Pericardium fibroblast (primary cell): Measurements from ENCODE around the gene POLR3G.

- RAMPAGE, long total RNA, result no peak
These were observed 20.4 kb downstream of the CCNH start for GRCh38 chr5:87392175-87392929.

DNA sequence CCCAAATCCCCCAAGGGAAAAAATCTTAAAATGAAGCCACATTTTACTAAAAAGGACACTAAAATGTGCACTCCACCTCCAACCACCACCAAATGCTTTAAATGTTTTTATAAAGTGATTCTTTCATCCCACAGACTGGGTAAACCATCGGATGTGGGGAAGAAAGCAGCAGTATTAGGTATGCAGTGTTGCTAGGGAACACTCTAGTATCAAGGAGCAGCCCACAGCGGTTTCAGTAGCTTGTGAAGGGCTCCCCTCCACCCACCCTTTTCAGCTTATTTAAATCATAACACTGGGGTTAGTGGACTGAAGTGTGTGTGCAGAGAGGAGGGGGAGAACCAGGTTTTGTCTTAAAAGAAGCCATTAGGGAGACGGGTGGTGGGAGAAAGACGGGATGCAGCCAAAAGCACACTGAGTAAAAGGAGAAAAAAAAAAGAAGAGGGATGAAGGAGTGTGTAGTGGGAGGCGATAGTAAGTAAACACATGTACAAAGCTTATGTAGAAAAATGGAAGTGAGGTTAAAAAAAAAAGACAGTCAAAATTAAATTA, 64.2 kb downstream of the TMEM161B start:
- RAMPAGE, long total RNA, result no peak

GRCh38 chr5:88660538-88661799, 222.0 kb downstream of the MEF2C start:
- RAMPAGE, long total RNA, result no peak

DNA sequence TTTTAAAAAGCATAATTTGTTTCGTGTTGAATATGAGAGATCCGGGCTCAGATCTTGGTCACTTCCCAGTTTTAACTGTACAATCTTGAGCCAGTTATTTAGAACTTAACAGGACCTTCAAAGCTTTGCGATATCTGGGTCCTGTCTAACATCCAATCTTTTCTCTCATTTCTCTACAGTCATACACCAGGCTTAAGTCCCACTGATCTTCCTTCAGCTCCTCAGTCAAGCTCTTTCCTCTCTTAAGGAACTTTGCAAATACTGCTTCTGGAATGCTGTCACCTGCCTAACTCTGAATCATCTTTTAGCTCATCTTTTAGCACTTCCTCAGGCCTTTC, 63.7 kb downstream of the MEF2C start:
- RAMPAGE, long total RNA, result no peak

DNA sequence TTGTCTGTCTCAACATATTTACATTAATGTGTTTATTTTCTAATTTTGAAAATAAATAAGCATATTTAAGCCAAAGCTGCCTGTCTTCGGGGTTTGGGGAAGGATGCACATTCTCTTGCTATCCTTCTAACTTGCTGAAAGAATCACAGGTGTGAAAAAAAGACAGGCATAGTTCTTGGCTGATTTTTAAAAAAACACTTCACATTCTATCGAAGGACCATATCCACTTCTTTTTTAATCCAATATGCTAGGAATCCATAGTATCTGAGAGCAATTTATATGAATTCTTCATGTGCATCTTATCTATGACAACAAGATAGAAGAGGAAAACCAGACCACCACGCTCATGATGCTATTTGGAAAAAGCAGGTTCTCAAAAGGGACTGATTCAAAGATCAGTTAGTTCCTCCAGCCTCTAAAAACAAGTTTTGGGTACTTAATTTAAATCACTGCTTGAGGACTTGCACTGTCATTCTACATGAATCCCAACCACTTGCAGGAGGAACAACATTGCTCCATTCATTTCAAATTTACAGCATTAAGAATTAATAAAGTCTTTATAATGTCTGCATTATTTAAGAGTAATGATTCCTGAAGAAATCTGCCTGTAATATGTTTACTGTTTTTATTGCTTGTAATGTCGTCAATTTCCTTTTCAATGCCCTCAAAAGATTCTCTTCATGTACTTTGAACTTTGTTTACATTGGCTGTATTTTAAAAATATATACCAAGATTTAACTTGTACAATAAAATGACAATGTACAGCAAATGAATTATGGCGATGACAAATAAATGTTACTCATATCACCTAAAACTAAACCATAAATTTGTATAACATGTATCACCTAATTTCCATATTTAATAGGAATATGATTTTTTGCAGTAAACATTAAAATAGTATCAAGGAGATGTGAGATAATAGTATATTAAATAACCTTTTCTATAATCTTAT, 6.1 kb downstream of the MEF2C start:
- RAMPAGE, long total RNA, result no peak

DNA sequence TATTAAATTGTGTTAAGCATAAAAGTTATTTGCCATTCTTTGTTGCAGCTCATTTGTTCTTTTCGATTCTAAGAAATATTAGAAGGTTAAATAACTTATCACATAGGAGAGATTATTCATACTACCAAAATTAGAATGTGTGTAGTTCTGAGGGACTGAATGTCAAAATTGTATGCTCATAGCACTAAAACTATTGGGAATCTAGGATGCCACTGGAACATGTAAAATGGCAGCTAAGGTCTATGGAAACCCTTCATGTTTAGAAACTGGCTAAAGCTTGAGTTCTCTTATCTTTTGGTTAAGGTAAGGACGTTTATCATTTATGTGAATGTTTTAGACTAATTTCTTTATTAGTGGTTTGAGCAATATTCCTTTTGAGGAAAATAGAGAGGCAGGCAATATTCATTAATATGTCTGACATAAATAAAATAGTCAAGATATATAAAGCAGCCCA, 21.6 kb upstream of the MEF2C start:
- RAMPAGE, long total RNA, result no peak

GRCh38 chr5:89041283-89041724, 158.3 kb upstream of the MEF2C start:
- RAMPAGE, long total RNA, result no peak

DNA sequence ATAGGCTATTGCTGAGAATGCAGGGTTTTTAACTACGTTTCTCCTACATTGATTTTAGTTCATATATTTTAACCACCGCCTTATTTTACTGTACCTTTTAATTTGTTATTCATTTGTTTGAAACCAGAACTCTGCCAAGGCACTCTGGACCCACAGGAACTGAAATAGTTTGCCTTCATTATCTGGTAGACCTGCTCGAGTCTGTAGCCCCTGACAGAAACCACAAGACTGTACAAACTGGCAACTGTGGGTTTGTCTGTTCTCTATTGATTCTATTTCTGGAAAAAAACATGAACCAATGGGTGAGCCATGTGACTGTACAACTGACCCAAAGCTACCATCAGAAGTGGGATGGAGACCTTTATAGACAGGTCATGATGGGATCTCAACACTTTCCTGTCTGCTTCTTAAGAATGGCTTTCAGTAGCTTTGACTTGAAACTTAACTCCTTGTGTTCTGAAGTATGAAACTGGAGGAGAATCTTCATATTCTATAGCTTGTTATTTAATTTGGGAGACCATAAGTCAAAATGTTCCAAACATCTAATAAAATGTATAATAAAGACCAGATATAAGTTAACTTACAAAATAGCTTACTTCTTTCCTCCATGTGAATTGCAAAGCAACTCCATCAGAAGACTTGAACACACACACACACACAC, 388.5 kb upstream of the MEF2C start:
- RAMPAGE, long total RNA, result no peak

- RAMPAGE, long total RNA, result no peak
These were observed 513.7 kb upstream of the MEF2C start for GRCh38 chr5:89396576-89397230.

DNA sequence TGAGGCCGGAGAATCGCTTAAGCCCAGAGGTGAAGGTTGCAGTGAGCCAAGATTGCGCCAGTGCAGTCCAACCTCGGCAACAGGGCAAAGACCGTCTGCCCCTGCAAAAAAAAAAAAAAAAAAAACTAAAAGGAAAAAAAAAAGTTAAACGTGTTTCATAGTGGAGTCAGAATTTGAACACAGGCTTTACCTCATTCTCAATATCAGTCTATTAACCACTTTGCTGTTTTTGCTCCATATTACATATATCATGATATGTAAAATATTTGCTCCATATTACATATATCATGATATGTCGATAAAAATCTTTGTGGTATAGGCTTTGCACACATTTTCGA, 584.5 kb upstream of the MEF2C start:
- RAMPAGE, long total RNA, result no peak

DNA sequence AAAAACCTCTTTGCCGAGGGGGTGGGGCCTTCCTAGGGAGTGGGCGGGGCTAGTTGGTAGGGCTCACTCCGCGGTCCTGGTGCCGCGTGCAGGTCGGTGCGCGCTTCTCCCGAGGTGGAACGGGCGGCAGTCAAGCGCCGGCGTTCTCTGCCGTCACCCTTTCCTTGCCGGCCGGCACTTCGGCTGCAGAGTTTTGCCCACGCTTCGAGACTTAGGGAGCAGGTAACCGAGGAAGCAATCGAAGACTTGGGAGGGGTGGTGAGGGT, at the start of gene POLR3G:
Gene POLR3G, plus strand, starts transcription at position 66 of the 266 bp plus-strand sequence.
- RAMPAGE, long total RNA, result start-site peak on the plus strand centred at position 102 of the sequence, 31 bp wide, 32 and 51 reads in 2 replicates

GRCh38 chr5:90475065-90475285, 311 bp downstream of the POLR3G start:
- RAMPAGE, long total RNA, result no peak

DNA sequence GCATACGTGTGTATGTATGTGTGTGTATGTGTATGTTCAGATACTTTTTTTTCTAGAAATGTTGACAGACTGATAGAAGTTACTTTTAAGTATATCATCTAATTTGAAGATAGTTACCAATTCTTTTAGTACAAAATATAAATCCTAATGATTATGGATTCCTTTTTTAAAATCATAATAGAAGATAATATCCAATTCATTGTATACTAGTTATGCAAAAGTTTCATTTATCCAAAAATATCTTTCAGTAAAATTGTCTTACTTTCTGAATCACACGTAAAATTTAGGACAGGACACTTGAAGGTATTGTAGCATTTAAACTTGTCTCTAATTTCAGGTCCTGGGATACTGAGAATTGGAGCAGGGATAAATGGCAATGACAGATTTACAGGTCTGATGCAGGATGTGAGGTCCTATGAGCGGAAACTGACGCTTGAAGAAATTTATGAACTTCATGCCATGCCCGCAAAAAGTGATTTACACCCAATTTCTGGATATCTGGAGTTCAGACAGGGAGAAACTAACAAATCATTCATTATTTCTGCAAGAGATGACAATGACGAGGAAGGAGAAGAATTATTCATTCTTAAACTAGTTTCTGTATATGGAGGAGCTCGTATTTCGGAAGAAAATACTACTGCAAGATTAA, 99.1 kb downstream of the ADGRV1 start:
- RAMPAGE, long total RNA, result no peak

- RAMPAGE, long total RNA, result no peak
These were observed 308.3 kb downstream of the ADGRV1 start for GRCh38 chr5:90866801-90867392.

DNA sequence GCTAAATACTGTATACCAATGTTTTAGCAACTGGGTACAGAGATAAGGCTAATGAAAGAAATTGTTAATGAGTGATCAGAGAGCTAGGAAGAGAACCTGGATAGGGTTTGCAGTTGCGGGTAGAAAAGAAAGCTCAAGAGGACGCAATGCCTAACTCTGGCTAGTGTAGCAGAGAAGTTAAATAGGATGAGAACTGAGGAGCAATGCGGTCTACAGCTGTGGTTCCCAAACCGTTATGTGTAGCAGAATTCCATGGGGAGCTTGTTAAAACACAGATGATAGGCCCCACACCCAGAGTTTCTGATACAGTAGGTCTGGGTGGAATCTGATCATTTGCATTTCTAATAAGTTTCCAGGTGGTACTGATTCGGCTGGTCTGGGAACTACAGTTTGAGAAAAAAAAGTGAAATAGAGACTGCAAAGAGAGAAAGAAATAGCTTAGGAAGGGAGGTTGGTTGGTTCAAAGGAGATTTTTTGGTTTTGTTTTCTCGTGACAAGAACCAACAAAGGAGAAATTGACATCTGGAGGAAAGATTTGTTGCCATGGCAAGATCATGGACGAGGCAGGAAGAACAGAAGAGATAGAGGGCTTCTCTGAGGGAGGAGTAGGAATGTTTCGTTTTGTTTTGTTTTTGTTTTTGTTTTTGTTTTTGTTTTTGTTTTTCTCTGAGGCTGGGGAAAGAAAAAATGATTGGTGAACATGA, 276.2 kb downstream of the ARRDC3 start:
- RAMPAGE, long total RNA, result no peak

GRCh38 chr5:91146089-91146714, 236.9 kb downstream of the ARRDC3 start:
- RAMPAGE, long total RNA, result no peak

DNA sequence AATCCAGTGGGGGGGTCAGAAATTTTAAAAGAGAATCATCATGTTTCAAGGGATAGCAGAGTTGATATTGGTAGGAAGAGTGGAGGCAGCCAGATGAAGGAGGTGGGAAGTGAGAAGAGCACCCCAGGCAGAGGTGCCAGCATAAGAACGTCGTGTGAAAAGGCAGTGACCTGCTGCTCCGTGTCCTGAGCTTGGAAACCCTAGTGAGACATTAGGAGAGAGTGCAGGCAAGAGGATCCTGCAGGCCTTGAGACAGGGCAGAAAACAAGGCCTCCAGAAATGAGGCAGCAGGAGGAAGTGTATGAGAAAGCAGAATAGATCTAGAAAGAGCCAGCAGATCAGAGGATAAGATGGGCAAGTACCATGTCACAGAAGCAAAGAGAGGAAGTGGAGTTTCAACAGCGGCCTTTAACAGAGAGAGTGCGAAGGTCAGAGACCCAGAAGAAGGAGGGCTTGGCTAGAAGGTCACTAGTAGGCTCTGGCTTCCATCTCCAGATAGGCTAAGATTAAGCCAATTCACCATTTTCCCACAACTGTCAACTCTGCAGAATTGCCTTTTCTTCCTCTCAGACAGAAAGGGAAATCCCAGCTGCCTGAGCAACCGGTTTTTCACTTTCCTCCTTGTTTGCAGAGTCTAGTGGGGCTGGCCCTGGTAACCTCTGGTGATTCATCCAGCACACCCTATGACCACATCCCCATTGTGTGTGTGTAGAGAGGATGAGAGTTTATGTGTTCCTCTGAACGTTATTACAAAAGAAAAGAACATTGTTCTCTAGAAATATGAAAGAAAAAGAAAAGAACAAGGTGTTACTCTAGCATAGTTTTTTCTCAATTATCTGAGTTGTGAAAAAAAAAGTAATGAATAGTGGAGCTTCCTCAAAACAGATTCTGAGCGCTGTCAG, 220.6 kb downstream of the ARRDC3 start:
- RAMPAGE, long total RNA, result no peak

GRCh38 chr5:91279292-91279695, 103.8 kb downstream of the ARRDC3 start:
- RAMPAGE, long total RNA, result no peak

DNA sequence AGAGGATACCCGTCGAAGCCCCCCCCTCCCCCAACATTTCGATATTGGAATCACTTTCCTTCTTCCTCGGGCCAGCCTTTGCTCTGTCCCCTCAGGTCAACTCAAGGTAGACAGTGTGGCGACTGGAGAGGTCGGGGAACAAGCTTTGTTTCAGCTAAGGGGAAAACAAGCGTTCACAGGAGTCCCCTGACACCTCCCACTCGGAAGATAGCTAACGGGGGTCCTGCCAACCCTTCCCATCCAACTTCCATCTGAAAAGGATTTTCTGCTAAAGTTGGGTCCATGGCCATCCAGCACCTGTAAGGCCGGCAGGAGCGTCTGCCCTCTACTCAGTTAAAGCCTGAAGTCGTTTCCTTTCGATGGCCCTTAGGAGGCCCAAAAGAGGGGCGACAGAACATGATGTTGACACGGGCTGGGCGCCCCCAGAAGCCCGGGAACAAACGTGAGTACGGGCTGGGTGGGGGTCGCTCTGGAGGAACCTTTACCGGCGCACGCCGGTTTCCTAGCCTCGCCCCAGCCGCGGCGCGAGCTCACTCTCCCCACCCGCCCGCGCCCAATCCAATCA, 2.6 kb downstream of the ARRDC3 start:
- RAMPAGE, long total RNA, result no peak

GRCh38 chr5:91384136-91384390, 946 bp upstream of the ARRDC3 start:
- RAMPAGE, long total RNA, result no peak